ENCODE measurements around the genes IRX5 and MT1H.

- PRO-cap, result no peak
Measured at GRCh38 chr16:53997794-53998343, 288.7 kb downstream of the IRX3 start.

DNA sequence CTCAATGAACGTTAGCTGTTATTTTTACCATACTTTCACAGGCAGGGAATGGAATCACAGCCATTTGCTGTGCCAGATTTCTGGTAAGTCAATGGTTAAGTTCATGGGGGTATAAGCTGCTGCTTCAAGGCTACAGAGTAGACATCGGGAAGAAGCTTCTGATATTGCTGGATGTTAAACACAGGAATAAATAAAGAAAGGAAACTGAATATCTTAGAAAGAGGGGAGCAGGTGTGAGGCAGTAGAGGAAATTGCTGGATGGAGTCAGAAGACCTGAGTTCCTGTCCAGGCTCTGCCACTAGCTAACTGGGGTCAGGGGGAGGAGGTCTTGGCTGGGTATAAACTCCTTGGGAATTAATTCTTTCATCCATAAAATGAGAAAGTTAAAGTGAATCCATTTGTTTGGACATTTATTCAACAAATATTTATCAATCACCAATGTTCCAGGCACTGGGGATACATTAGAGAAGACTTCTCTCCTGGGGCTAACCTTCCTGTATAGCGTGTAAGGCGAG is 145.1 kb downstream of the IRX3 start:
- PRO-cap, result no peak

DNA sequence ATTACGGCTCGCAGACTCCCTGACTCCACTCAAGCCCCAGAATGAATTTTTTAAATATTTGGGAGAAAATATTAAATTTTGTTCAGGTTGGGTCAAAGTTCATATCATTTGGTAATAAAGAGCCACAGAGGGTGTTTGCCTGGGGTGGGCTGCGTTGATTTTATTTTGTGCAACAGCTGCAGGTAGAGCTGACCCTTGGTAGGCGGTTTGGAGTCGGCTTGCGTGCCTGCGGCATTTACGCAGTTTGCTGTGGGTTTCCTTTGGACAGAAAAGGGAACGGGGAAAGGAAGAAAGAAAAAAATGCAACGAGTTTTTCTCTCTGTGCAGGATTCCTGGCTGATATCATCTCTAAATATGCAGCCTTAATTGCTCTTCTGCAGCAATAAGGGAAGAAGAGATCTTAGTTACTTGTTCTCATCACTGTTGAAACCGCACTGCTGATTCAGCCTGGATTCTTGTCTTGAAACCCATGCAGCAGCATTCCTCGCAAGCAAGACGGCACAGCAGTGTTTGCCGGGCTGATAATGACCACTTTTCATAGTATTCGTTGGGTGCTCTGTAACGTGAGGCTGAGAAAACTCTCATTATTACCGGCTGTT is 114.6 kb downstream of the IRX3 start:
- PRO-cap, result no peak

DNA sequence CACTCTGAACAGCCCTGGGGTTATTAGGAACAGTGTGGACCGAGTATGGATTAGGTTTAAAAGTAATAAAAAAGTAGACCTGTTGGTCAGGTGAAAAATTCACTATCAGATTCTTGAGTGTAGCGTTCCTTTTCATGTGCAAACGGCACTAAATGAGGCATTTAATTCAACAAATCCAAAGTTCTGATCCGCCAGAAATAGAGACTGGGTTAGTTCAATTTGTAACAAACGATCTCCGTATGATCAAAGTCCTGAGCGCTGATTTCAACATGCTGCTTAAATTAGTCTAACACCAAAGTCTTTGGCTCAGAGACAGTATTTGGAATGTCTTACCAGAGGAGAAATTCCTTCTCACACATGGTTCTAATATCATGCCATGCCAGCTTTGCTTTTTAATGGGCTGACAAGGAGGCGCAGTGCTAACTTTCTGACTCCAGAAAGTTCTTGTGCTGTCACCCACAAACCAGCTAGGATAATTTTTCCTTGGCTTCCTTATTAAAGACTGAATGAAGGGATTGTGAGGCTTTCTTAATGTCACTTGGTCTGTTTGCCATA is 173.2 kb upstream of the IRX3 start:
- PRO-cap, result no peak

DNA sequence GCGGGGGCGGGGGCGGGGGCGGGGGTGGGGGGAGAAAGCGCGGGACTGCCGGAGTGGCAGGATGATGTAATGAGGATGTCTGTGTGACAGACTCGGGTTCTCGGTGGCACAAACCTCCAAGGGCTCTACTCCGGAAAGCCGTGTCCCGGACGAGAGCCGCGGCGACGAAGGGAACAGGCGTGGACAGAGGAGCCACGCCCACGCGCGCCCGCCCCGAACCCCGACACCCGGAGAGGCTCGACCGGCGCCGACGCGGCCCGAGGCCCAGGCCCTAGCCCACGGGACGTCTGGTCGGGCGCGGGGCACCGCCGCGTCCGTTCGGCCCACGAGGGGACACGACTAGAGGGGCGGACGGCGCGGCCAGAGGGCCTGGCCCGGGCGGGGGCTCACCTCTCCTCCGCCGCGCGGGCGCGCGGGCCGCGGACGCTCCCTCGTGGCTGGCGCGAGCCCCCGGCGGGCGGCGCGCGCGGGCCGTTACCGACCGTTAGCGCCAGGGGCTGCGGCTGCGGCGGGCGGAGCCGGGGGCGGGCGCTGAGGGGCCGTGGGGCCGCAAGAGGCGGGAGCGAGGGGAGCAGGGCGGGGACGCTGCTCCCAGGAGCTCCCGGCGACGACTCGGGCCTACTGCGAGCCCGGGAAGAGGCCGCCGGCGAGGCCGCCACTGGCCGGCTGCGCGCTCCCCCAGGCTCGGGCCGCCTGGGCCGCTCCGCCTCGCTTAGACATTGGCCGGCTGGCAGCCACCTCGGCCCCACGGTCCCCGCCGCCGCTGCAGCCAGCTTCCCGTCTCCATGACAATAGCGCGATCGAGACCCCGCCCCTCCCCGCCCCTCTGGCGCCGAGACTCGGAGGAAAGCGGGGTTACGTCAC is 2.1 kb upstream of the IRX5 start:
- PRO-cap, result bidirectional peak, plus-strand start at position 223 of the sequence, minus-strand start at position 140 of the sequence; bidirectional peak, plus-strand start at position 552 of the sequence, minus-strand start at position 507 of the sequence; bidirectional peak, plus-strand start outside the sequence, minus-strand start at position 793 of the sequence

DNA sequence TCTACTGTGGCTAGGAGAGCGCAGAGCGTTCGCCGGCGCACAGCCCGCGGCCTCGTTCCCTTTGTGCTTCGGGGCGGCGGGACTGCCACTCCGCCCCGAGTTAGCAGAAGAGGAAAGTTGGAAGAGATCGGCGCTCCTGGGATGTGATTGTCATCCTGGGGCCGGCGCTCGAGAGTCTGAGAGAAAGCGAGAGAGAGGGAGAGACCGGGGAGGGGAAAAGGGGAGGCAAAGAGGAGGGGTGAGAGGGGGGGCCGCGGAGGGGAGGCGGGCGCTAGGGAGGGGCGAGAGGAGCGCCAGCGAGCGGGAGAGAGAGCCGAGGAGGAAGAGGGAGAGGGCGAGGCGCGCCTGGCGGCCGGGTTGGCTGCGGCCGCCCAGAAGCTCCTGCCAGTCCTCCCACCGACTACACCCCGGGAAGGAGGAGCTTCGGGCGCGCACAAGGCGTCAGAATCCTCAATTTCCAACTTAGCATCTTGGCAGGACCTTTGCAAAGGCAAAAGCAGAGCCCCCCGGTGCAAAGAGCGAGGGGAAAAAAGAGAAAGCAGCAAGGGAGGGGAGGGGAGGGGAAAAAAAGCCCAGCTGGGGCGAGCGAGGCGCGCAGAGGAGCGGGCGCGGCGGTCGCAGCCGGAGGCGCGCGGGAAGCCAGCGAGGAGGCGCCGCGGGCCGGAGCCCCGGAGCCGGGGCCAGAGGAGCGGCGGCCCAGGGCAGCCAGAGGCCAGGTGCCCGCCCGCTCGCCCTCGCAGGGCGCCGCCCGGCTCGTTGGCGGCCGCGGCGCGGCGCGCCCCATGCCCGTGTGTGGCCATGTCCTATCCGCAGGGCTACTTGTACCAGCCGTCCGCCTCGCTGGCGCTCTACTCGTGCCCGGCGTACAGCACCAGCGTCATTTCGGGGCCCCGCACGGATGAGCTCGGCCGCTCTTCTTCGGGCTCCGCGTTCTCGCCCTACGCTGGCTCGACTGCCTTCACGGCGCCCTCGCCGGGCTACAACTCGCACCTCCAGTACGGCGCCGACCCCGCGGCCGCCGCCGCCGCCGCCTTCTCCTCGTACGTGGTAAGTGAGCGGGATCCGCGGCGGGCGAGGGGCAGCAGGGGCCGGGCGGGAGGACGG is at the start of gene IRX5:
Gene IRX5, plus strand, starts transcription at position 465 of the 1,104 bp plus-strand sequence.
- PRO-cap, result bidirectional peak, plus-strand start at position 322 of the sequence, minus-strand start at position 178 of the sequence; unidirectional peak, plus-strand start at position 493 of the sequence; unidirectional peak, plus-strand start at position 595 of the sequence; bidirectional peak, plus-strand start at position 881 of the sequence, minus-strand start at position 794 of the sequence

GRCh38 chr16:54935404-54935882 is 4.8 kb downstream of the IRX5 start:
- PRO-cap, result no peak

DNA sequence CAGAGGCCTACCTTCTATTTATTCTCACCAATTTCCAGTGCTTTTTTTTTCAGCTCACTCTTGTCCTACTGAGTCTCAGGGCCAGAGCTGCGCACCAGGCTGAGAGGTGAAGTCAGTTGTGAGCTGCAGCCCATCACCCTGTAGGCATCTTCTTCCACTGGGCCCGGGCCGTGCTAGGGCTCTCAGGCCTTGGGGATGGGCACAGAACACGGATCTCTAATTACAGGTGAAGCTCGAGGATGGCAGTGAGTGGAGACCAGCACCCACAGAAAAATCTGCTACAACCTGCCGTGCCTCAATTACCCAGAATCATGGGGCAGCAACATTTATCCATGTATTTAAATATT is 82.1 kb downstream of the IRX5 start:
- PRO-cap, result no peak

GRCh38 chr16:55372999-55373624 is 49.1 kb downstream of the IRX6 start:
- PRO-cap, result no peak

DNA sequence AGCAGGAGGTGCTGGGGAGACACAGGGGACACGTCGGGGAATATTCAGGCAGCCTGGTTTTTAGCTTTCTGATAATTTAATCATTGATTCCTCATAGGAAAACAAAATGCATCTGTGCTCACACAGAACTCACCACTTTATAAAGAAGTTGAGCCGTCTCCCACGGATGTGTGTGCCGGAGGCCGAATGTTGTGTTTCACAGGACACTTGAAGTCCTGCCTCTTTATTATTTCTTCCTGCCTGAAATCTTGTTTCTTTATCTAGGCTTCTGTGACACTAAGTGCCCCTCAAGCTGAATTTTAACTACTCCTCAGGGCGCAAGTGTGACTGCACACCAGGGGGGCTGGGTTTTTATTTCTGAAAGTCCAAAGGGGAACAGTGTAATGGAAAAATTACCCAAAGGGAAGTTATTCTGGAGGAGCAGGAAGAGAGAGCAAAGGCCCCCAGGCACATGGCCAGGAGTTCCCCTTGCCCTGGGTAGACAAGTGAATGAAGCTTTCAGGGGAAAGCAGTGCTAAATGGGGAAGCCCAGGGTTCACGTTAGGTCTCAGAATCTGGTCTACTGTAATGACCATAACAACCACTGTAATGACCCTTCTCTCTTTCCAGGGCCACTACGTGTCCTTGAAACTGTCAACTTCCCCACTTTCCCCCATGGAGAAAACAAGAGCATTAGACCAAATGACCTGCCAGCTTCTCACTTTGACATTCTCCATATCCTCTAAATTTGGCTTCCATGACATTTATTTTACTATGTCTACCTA is 34.3 kb upstream of the MMP2 start:
- PRO-cap, result no peak

DNA sequence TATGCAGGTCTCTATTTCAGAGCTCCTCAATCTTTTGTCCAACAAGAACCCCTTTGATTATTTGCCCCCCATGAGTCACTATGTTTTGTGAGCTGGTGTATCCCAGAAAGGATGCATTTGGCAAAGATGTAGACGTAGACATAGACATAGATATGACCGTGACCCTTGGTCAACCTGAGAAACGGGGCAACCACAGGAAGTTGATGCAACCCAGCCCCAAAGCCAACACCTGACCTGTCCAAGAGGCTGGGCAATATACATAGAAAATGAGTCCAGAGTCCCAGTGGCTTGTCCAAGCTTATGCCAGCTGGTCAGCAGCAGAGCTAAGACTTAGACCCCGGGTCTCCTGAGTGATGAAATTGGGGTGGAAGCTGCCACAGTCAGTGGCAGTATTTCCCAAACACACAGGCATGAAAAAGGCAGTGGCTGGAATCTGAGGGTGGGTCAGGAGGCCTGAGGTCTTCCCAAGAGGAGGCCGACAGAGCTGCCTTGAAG is 72.3 kb downstream of the GNAO1 start:
- PRO-cap, result no peak

DNA sequence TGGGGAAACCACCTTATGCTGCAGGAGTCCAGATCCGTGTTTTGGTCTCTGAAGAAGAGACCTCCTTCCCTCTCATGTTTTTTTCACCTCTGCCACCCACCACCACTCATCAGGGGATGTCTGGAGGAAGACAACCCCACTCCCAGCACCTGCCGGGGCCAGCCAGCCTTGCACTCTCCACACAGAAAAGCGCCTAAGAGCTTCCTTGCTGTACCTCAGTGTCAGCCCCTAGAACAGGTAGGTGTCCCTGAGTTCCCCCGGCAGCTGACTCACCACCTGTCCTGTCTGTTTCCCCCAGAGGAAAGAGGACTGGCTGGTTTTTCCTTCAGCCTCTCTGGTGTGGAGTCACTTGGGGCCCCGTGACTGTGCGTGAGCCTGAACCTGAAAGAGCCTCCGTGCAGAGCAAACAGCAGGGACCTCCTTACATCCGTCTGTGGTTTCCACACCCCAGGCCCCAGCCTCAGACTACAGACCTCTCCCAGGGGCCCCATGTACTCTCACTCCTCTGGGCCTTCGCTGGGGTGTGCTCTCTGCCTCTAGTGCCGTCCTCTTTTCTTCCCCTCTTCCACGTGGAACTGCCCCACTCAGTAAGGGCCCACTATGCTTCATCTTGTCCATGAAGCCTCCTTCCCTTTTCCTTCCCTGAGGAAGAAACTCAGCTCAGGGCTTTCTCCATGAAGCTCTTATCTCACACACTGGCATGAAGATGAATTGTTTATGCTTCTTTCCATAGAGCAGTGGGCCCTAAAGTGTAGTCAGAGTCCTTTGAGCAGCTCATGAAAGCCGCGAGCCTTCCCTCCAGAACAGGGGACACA is 87.9 kb downstream of the GNAO1 start:
- PRO-cap, result no peak

DNA sequence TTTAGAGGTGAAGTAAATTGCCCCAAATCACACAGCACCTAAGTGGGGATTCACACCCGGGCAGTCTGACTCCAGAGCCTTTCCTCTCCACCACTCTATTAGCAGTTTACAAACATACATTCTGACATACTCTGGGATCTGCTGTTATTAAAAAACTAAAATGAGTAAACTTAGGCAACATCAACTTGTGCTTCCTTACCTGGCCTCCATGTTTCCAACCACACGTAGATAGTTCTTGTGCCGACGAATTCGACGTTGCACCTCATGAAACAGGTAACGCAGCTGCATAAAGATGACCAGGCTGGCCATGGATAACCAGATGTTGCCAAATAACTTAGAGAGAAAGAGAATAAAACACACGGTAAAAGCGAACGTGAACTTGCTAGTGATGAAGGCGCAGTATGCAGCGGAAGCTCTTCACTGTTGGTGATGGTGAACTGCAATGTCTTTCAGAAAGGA is 22.5 kb downstream of the AMFR start:
- PRO-cap, result no peak

DNA sequence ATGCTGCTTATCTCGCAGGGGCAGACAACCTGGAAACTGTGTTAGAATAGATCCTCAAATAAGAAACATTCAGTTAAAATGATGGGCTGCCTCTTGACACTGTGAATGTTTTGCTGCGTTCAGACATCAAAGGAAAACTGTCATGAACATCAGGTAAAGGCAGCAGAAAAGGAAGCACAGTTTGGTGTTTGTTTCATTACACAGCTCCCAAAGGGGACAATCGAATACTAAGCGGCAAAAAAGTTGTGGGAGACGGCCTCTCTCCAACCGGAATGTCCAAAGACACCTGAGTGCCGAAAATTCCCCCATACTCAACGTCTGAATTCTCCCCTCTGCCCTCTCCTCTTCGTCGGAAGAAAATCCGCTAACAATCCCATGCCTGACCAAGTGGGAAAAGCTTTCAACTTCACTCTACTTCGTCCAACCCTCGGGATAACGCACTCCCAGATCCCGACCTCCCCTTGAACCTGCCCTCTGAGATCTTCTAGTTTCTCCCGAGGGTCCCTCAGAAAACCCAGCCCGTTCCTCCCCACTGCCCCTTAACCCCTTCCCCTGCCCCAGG is 1.1 kb downstream of the AMFR start:
- PRO-cap, result no peak

DNA sequence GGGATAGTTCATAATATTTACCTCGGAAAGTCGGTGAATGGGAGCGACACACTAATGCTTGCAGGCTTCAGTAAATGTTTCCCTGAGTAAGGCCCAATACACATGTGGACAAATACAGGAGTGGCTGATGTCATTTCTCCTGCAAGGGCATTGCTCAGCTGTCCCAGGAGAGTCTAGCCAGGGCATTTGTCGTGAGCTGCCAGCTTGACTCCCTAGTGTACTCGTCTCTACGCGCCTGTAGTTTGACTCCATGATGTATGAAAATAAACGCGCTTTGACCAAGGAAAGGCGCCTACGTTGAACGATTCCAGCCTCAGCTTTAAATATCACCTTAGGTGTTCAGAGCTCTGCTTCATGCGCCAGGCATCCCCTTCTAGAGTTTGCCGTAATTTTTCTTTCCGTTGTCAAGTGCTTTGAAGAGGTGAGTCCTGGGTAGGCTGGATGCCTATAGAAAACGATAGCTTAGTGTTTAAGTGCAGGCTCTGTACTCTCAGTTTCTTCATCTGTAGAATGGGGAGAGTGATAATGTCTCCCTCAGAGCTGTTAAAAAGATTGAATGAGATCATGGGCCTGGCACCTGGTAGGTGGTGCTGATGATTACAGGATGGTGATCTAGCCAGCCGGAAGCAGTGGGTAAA is 894 bp downstream of the OGFOD1 start:
- PRO-cap, result no peak

- PRO-cap, result unidirectional peak, minus-strand start at chr16:56547318
Measured at GRCh38 chr16:56546813-56547969, 17.7 kb upstream of the MT4 start.

DNA sequence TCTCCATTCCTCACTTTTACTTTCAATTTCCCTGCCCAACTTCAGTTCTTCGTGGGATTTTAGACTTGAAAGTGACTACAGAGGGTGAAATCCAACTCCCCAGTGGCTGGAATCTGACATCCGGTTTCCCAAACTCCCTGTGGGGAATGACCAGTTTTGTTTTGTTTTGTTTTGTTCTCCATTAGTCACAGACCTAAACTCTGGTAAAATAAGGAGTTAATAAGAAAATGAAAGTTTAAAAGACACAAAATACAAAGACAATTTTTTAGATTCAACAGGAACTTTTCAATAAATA is 1.3 kb downstream of the MT2A start:
- PRO-cap, result no peak

DNA sequence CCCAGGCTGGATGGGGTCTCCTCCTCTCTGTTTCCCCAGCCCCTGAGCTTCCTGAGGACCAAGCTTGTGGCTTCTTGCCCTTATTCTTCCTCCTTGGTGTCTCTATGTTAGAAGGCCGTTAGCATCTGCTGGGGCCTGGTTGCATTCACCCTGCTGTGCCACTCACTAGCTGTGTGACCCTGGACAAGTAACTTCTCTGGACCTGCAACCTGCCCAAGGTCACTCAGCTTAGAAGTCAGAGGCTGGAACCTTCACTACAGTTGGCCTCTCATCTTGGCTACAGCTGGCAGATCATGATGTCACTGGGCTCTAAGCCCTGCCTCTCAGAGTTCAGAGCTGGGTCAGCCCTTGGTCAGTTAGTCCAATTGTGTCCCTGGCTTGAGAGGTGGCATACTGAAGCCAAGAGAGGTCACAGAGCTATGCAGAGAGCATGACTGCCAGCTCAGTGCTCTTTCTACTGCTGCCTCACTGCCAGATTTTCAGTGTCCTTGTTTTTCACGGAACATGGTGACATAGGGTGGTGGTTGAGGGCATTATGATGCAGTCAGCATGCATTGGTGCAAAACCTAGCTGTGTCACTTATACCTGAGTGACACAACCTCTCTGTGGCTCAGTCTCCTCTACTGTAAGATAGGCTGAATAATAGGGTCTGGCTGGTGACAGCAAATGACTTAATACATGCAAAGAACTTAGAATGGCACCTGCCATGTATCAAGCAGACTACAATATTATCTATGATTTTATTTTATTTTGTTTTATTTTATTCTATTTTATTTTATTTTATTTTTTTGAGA is 3.1 kb downstream of the MT2A start:
- PRO-cap, result no peak

DNA sequence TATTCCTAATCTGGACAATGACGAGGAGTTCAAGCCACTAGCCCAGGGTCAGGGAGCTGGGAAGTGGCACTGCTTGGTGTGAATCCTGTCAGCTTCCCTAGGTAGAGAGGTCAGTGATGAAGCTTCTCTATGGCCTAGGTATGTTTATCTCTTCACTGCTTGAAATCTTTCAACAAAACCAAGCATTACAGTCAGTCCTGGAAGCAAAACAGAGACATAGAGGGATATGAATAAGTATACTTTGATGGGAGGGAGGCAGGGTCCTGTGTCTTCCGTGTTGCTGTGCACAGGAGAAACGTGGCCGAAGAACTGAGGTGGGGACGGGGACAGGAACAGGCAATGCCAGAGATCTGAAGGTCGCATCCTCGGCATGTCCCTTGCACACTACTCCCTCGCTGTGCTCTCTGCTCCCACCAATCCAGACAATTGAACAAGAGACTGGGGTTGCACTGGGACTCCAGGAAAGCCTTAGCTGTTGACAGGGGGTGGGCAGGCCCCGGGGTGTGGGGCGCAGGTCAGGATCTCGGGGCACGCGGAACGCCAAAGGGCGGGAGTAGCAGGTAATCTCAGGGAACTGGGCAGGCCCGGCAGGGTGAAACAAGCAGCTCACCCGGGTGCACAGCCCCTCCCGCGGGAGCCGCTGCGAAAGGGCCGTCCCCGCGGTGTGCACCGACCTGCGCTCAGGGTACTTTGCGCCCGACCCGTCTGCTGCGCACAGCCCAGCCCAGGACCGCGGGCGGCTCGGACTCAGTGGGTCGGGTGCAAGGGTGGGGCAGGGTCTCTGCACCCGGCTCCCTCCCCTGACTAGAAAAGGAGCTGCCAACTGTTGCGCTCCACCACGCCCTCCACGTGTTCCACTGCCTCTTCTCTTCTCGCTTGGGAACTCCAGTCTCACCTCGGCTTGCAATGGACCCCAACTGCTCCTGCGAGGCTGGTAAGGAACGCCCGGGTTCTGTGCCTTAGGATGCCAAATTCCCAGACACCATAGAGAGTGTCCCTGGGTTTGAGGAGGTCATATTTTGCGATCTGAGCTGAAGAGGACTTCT is at the start of gene MT1H:
Gene MT1H, plus strand, starts transcription at position 836 of the 1,046 bp plus-strand sequence.
- PRO-cap, result no peak

DNA sequence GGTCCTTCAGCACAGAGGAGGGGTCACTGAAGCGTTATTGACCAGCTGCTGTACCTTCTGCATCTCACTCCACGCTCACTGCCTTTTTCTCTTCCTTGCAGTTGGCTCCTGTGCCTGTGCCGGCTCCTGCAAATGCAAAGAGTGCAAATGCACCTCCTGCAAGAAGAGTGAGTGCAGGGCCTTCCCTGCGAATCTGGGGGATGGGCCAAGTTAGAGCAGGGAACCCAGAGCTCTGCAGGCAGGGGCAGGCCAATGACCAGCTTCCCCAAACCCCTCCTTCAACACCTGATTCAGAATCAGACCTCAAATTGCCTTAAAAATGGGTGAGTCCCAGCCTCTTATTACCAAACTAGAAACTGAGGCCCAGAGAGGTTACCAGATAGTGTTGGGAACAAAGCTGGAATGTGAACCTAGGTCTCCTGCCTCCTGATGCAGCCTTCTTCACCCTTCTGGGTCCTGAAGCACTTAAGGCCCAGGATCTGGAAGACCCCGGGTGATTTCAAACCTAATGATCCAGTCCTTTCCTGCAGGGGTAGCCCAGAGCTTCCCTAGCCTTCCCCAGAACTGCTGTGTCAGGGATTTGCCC is 887 bp downstream of the MT1X start:
- PRO-cap, result no peak

Data from right cardiac atrium (tissue), 1 donor.